ENCODE results near the genes PADI1 and PADI6.

DNA sequence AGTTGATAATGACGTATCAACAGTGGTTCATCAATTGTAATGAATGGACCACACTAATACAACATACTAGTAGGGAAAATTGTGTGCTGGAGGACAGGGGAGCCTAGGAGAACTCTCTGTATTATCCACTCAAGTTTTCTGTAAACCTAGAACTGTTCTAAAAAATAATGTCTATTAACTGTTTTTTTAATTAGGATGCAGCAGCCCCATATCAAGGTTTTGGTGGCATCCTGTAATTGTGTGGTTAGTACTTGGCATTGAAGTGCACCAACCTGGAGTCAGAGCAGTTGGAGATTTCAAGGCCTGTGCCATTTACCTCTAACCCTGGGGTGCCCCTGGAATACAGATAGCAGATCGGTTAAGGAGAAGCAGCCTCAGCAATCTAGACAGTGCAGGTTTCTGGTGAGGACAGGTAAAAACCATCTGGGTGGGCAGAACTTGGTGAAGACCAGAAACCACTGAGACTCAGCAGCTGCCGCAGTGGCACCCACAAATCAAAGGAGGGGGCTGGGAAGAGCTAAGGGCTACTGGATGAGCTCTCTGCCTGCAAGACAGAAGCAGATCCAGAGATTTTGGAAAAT lies 166.0 kb downstream of the NECAP2 start:
- PRO-cap: no peak

DNA sequence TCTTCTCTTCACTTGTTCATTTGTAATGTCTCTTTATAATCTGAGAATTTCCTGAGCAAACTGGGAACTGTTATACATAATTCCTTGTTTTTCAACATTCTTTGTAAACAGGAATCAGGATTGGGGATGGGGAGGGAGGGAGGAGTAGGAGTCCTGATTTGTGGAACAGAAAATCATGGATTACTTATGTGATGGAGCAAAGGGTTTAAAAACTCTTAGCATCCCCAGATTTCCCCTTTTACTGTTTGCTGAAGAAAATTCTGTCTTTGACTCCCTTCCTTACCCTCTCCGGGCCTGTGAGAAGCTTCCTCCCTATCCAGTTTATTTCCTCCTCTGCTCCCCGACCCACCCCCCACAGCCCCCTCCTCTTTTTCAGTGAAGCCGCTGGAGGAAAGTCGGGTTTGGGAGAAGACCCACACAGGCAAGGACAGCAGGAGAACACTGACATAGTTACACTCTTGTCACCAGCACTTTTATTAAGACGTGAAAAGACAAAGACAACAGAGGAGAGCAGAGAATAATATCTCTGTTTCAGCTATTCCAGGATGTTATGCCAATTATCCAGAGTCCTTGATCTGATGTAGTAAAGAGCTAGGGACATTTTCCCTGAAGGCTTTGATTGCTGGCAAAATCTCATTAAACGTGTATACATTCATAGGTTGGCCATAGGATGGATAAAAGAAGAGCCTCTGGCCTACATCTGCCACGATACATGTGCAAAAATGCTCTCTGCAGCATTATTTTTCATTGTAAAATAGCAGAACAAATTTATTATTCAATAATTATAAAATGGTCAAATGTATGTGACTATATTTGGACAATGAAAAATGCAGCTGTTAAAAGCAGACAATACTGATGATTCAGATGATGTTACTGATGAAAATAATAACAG lies 177.5 kb downstream of the NECAP2 start:
- PRO-cap: no peak

DNA sequence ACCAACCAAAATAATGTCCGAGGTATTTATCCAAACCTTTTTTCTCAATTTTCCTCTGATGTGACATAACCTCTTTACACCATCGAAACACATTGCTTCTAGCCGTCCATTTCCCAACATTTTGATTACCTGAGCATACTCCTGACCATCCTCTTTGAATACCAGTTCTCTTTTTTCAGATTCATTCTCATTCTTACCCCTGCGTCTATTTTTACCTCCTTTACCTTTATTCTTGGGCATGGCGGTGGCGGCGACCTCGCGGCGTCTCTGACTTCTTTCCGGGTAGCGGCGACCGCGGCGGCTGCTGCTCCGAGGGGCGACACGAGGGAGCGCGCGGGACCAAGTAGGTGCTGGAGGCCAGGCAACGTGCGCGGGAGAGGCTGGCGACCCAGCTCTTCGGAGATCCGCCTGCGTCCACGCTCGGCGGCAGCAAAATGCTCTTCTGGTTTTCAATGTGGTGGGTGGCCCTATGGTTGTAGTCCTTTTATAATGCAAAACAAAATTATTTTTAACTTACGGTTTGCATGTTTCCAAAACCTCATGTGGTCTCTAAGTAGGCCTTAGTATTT lies 235.8 kb upstream of the CROCC start:
- PRO-cap: unidirectional peak, minus-strand start at position 436 of the sequence

GRCh38 chr1:16696503-16696948 lies 225.2 kb upstream of the CROCC start:
- PRO-cap: no peak

DNA sequence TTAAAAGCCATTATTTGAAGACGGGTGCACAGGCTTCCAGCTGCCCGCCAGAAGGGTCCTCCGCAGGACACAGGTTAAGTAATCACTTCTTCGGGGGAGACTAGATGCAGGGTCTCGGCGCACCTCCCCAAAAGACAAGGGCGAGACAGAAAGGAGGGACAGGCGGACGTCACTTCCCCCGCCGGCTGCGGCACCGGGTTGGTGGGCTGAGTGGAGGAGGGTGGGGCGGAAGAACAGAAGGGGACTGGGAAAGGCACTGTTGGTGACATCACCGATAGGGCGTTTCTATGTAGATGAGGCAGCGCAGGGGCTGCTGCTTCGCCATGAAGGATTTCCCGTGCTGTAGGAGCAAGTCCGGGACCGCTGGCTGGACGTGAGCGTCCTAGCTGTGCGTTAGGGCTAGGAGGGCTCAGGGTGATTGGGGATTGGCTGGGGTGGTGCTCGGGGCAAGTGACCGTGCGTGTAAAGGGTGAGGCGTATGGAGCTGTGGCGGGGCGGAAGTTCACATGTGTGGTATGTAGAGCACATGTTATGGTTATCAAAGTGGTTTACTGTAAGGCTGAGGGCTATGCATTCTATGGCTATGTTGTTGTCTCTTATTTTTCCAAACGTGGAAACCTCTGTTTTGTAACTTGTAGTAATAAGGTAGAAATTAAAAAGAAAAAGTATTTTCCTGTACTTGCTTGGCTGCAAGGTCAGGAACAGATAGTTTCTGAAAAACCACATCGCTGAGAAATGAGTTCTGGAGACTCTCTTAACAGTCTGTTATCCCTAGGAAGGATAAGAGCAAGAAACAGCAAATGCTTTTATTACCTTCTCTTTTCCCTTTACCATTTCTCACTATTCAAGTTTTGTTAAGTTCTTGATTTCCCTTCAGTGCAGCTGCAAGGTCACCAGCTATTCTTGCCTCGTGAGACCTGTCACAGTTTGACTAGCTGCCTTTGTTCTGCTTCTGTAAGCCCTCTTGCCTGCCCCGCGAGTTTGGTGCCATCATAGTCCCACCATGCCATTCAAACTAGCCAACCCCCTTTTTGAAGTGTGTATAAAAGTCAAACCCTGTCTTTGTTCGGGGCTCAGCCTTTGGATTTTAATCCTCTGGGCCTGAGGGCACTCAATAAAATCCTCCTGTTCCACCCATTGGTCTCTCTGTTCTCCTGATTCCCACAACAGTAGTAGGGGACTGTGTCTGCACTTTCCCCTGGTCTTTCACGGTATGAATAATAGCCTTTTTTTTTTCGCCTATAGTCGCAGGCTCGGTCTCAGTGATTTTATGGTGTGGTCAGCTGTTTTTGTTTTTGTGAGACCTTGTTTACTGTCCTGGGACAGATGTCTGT lies 16.6 kb upstream of the CROCC start:
- PRO-cap: bidirectional peak, plus-strand start at position 509 of the sequence, minus-strand start at position 136 of the sequence; unidirectional peak, plus-strand start at position 731 of the sequence

DNA sequence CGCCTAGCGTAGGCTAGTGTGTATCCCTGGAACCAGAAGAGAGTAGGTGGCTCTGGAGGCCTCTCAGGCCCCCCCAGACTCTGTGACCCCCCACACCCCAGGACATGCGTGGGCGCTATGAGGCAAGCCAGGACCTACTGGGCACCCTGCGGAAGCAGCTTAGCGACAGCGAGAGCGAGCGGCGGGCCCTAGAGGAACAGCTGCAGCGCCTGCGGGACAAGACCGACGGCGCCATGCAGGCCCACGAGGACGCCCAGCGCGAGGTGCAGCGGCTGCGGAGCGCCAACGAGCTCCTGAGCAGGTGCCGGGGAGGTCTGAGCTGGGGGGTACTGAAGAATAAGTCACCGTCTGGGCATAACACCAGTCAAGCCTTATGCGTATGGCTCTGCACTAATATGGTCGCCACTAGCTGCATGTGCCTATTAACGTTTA lies 18.1 kb downstream of the CROCC start:
- PRO-cap: no peak

- PRO-cap: unidirectional peak, plus-strand start at chr1:16960920
Measured at GRCh38 chr1:16960685-16961408, 19.6 kb downstream of the MFAP2 start.

DNA sequence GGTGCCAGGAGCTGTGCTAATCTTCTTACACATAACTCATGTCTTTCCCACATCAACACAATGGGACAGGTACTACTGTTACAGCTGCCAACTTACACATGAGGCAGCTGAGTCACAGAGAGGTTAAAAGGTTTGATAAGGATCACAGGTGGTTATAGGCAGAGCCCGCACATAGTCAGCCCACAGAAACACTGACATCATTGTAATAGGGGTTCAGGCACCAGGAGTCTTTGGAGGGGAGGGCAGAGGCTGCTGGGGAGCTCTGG lies 354 bp upstream of the PADI1 start:
- PRO-cap: no peak

GRCh38 chr1:17204934-17205377 lies at the start of gene PADI1:
Gene PADI1, plus strand, starts transcription at chr1:17205128.
- PRO-cap: no peak

GRCh38 chr1:17233604-17234194 lies 15.2 kb upstream of the PADI3 start:
- PRO-cap: no peak

- PRO-cap: no peak
Measured at GRCh38 chr1:17371996-17372336, at the start of gene PADI6. Gene PADI6, plus strand, starts transcription at chr1:17372196.

DNA sequence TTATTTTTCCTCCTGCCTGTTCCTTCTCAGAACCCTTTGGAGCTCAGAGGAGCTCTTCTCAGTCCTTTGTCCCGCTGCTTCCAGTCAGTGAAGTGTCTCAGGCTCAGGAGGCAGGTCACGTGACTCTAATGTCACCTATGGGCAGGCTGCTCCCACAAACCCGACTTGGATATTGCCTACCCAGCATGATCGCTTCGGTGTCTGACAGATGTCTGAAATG lies 5.2 kb downstream of the PADI6 start:
- PRO-cap: no peak

- PRO-cap: no peak
Measured at GRCh38 chr1:17377552-17377833, 5.5 kb downstream of the PADI6 start.

DNA sequence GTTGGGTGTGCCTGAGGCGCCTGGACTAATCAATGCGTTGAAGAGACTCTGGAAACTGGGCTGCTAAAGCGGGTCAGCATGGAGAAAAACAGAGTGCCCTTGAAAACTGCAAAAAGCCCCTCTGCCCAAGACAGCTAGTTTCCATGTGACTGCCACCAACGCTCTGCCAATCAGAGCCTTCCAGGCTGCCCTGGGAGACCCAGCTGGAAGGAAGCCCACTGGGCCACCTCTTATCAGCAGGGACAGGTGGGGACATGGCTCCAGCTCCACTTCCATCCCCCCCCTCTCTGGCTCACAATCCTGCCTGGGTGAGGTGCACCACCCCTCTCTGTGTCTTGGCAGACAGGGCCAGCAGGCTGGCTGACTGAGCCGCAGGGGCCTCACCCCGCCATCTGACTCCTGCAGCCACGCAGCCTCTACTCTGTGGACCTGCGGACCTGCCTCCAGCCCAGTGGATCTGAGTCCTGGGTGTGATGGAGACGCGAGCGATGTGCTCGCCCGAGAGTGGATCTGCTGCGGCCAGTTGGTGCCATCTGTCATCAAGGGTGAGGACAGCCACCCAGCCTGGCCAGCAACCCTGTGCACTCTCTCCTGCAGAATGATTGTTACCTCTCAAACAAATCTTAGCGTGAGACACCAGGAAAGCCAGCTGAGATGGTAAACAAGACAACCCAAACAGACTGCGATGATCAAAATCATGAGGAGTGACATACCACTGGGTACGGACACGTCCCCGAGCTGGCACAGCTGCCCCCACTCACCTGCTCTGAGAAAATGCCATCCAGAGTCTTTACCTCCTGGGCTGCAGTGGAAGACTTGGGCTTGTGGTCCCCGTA lies 30.0 kb downstream of the RCC2 start:
- PRO-cap: no peak

GRCh38 chr1:17411915-17412677 lies 27.4 kb downstream of the RCC2 start:
- PRO-cap: no peak

- PRO-cap: no peak
Measured at GRCh38 chr1:17425971-17426879, 13.3 kb downstream of the RCC2 start.

- PRO-cap: no peak
Measured at GRCh38 chr1:17433946-17435244, 5.1 kb downstream of the RCC2 start.

GRCh38 chr1:17436745-17437141 lies 2.7 kb downstream of the RCC2 start:
- PRO-cap: no peak

DNA sequence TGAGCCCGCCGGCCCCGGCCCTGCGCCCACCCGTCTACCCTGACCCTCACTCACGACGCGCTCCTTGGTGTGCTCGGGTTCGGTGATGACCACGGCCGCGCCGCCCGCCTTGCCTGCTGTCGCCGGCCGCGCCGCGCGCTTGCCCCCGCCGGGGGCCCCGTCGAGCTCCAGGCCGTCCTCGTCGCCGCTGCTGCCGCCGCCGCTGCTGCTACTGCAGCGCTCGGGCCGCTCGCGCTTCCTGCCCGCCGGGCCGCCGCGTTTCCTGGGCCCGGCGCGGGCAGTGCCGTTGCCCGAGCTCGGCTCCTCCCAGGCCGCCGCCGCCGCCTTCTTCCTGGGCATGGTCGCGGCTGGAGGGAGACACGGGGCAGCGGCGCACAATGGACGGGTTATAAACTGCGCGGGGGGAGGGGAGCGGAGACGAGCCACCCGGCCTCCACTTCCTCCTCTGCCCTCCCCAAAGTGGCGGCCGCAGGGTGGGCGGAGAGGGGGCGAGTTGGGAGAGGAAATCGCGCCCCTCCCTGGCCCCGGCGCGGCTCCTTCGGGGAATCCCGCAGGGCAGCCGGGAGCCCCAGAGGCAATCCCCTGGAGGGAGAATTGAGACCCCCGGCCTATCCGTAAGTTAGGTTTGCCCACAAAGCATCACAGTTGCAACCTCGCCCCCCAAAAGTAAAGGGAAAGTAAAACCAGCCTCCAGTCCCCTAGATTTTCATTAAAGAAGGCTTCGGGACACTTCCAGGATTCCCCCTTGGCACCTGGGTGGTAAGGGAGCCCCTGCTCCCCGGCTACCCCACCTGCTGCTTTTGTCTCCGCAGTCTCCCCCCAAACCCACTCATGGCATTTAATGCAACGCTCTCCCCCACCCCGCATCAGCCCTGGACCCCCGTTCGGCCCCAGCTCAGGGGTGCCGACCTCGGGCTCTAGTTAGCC lies 1.0 kb downstream of the RCC2 start:
- PRO-cap: bidirectional peak, plus-strand start at position 357 of the sequence, minus-strand start at position 361 of the sequence; unidirectional peak, minus-strand start at position 461 of the sequence

DNA sequence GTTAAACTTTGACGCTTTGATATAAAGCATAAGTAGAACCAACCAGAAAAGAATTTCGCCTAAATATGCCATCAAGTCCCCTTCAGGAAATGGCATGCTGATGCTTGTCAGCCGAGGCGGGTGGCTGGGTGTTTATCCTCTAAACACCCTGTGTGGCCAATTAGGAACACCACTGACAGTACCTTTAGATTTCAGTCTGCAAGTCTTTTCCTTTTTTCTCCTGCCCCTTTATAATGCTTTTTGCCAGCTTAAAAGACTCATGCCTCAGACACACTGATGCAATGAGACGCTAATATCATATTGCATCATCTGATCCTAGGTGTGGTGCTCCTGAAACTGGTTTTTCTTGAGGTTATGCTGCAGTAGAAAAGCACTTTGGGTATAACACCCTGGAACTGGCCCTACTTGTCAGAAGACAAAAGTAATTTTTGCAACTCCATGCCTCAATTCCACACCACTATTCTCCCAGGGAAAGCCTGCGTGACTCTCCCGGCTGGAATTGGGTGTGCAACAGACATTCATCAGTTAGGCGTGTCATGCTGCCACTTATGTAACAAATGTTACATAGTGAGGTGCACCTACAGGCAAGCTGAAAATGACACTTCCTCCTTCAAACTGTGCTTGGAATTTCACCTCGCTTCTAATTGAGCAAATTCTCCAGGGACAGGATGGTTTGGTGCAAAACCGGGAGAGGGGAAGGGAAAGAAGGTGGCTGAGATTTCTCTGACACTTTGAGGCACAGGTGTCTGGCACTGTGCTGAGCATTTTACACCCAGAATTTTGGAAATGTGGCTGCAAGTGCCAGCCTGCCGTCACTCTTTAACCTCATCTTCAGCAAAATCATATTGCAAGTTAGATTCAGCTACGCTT lies 2.0 kb upstream of the RCC2 start:
- PRO-cap: no peak

Measured in gallbladder (tissue), 1 donor.